Anterior vena cava (tissue), 1 donor: ENCODE results near the gene LYG2.

GRCh38 chr2:98582195-98583020, 25.9 kb downstream of the COA5 start:
- PRO-cap: no peak

GRCh38 chr2:98583977-98584736, 24.2 kb downstream of the COA5 start:
- PRO-cap: no peak

- PRO-cap: no peak
Measured at GRCh38 chr2:98757773-98758505, 27.0 kb upstream of the MGAT4A start.

DNA sequence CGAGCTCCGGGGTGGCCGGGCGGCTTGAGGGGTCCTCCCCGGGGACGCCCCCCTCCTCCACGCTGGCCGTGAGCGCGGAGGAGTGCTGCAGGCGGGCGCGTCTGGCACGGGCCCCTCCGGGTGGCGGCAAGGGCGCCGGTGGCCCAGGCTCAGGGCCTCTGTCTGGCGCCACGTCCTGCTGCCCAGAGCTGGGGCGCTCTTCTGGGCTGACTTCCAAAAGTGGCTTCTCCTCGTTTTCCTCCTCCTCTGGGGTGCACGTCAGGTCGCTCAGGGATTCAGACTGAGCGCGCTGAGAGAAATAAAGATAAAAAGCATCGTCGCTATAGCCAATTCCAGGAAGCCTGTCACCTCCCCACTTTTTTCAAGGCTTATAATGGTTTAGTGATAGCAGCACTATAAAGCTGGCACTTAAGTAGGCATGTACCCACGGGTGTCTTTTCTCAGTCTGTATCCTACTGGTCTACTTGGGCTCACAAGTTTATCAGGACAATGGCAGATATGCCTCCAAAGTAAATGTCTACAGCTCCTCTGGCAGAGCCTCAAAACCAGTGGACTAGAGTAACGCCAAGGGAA, 92.4 kb upstream of the MGAT4A start:
- PRO-cap: no peak

- PRO-cap: no peak
Measured at GRCh38 chr2:98911768-98912369, 24.2 kb downstream of the CRACDL start.

DNA sequence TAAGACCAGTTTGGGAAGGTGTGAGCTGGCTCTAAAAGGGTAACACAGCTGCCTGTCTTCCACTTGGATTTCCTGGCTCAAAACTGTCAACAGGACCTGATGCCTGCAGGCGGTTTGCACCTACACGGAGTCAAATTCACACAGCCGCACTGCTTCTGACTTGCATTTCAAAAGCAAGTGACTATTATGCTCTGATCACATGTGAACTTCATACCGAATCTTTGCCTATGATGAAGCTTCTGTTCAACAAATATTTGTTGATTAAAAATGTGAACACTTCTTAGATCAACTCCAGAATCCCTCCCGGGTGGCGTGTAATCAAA, 909 bp downstream of the CRACDL start:
- PRO-cap: no peak

DNA sequence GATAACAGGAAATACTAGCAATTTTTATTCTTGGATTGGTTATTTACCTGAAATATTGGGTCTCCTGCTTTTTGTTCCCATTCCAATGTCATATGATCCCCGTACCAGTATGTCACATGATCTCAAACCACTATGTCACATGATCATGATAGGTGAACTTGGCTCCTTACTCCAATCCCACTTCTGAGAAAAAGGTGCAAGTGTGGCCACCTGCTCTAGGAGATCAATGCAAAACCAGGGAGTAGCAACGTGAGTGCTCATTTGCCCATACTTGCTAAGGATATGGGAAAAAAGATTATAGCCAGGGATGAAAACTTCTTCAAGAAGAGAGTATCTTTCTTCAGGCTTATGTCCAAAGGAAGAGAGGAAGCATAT, at the start of gene LYG2:
Gene LYG2 (minus strand): TSS at position 111 of the 375 bp plus-strand sequence.
- PRO-cap: no peak

- PRO-cap: no peak
Measured at GRCh38 chr2:99402471-99403316, 65.5 kb downstream of the EIF5B start.

- PRO-cap: no peak
Measured at GRCh38 chr2:99890344-99890797, 252.0 kb downstream of the AFF3 start.

DNA sequence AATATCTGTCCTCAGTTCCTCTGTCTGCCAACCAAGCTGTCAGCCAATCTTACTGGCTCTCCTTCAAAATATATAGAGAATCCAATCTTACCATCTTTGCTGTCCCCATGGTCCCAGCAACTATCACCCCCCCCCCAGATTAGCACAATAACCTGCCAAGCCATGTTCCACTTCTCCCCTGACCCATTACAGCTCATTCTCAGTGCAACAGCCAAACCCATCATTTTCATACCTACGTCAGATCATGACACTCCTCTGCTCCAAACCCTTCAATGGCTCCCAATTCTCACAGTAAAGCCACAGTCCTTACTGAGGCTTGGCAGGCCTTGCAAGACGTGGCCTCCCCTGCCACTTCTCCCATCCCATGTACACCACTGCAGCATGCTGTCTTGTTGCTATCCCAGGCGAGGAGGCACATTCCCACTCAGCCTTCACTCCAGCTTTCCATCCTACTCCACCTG, 145.0 kb downstream of the AFF3 start:
- PRO-cap: no peak

DNA sequence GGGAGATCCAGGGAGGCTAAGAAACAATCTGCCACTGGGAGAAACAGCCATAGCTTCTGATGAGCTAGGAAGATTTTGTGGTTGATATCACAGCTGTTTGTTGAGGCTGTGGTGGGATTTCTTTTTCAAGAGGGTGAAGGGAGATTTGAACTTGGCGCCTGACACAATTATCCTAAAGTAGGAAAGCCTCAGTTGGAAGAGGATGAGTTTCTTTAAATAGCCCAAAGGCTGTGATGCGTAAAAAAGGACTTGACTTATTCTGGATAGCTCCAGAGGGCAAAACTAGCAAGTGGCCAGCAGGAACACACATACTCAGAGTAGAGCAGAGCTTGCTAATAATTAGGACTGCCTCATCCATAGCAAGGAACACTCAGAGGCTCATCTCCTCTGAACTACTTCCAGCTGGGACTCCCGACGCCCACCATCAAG, 74.1 kb downstream of the AFF3 start:
- PRO-cap: no peak

GRCh38 chr2:100739725-100740291, 80.1 kb upstream of the NPAS2 start:
- PRO-cap: no peak

DNA sequence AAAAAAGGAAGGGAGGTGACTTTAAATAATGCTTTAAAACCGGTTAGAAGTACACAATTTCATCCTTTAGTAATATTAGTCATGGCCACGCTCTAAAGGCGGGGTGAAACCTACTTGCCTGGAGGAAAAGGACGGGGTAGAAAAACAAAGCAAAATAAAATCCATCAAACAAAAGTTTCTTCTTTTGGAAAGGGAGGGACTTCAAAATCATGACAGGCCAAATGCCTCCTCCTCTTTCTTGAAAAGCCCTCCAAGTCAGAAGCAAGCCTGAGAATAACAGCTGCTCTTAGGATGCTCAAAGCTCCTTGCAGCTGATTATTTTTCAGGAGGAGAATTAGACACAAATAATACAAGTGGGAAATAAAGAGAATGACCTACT, 1.9 kb upstream of the NPAS2 start:
- PRO-cap: no peak

GRCh38 chr2:100887900-100888685, 68.2 kb downstream of the NPAS2 start:
- PRO-cap: no peak

DNA sequence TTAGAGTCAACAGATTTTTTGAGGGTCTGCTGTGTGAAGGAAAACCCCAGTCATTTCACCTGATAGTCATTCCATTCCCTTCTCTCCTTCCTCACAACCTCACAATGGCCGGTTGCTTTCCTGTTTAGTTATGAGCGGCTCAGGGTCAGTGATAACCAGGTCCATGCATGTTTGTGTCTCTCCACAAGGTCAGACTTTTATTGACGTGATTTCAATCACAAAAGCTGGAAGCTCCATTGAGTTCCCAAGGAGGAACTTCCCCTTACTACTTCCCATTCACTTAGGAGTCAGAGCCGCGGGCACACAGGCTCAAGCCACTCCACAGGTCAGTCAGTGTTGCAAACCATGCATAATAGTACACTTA, 74.3 kb downstream of the NPAS2 start:
- PRO-cap: no peak

DNA sequence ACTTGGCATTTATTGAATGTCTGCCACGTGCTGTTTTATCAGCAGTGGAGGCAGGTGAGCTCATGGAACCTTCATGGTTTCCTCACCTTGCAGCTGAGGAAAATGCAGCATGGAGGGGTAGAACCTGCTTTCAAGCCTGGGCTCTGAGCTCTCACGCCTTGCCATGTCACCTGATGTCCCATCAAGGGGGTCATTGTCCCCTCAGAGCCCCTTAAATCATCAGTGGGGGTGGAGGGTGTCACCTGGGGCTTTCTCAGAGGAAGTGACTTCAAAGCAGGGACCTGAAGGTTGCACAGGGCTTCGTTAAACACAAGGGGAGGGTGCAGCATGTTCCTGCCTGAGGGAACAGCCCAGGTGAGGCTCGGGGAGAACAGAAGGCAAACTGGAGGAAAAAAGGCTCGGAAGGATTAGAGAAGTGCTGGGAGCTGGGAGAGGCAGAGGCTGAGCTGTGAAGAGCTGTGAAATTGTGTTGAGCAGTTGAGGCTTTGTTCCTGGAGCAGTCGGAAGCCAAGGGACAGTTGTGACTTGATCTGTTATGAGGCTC, 55.9 kb upstream of the RPL31 start:
- PRO-cap: no peak

DNA sequence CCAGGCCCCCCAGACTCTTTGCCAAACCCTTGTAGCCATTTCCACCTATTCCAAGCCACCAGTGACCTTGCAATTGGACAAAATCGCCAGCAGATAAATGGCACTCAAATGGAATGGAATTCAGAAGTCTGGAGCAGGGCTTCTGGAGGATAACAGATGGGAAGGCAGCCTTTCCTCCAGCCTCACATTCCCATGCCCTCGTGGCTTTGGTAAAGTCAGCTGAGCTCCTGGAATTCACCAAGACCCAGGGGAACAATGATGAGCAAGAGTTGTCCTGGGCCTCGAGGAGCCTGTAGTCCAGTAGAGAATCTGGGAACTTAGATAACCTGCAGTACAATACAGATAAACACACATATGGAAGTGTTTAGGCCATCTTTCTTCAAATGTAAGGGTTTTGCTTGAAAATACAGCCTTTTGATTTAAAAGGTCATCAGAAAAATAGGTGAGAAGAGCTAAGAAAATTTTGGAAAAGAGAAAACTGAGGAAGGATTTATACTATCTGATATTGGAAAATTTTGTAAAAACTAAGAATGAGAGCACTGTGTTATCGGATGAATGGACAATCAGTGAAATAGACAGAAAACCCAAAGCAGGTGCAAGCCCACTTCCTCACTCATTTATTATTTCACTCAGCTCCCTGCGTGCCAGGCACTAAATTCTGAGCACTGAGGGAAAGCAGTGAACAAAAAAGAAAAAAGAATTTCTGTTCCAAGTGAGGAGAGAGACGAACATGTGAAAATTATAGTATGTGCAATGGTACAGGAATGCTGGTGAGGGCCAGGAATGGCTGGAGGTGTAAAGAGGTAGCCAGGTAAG, 12.9 kb upstream of the RPL31 start:
- PRO-cap: no peak

- PRO-cap: no peak
Measured at GRCh38 chr2:101037503-101037714, 35.3 kb downstream of the RPL31 start.

DNA sequence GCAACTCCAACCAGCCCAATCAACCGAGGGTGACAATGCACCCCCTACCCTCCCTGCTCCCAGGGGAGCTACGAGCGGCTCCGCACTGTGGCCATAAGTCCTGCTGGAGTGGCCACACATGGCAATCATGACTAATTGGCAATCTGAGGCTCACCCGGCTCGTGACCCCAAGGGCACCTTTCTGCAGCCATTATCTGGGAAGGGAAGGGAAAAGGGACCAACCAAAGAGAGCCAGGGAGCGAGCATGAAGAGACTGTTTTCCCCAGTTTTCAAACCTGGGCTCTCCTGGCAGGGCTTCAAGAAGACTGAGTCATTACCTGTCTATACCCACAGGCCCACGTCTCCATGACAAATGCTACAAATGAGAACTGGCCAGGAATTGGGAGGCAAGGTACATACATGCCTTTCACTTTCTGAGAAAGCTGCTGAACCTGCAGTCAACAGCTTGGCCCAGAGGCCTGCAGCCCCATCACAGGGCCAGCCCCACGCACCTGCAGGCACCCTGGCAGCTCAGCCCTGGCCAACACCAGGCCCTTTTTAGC, 45.2 kb downstream of the RPL31 start:
- PRO-cap: no peak

DNA sequence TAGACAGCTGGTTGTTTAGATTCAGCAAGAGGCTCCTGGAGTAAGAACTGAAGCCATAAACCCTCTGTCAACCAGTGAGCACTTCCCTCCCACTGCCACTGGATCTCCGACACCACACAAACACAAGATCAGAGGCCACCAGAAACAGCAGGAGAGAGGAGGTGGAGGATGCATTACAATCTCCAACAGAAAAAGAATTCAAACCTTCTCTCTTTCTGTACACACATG, 27.2 kb downstream of the TBC1D8 start:
- PRO-cap: no peak